Esophagus muscularis mucosa (tissue), 4 donors: ENCODE data around the genes WDFY2, UTP14C, NEK5 and SUGT1.

GRCh38 chr13:51584392-51585313, at the start of gene WDFY2:
WDFY2 (plus strand) TSS chr13:51584462.
- PRO-cap, result bidirectional peak, plus-strand start at chr13:51584495, minus-strand start at chr13:51584258; unidirectional peak, plus-strand start at chr13:51584624; bidirectional peak, plus-strand start at chr13:51584998, minus-strand start at chr13:51584915
- RAMPAGE, long total RNA, 4 experiments, result start-site peak on the plus strand in 3 of 4 experiments, at chr13:51584473-51584522 at its widest, 59 to 95 reads per replicate

GRCh38 chr13:51644572-51645677, 60.7 kb downstream of the WDFY2 start:
- PRO-cap, result no peak
- RAMPAGE, long total RNA, 4 experiments, result no peak in any of the 4 experiments

- PRO-cap, result no peak
- RAMPAGE, long total RNA, 4 experiments, result no peak in any of the 4 experiments
Measured at GRCh38 chr13:51752257-51752655, 51.7 kb downstream of the DHRS12 start.

DNA sequence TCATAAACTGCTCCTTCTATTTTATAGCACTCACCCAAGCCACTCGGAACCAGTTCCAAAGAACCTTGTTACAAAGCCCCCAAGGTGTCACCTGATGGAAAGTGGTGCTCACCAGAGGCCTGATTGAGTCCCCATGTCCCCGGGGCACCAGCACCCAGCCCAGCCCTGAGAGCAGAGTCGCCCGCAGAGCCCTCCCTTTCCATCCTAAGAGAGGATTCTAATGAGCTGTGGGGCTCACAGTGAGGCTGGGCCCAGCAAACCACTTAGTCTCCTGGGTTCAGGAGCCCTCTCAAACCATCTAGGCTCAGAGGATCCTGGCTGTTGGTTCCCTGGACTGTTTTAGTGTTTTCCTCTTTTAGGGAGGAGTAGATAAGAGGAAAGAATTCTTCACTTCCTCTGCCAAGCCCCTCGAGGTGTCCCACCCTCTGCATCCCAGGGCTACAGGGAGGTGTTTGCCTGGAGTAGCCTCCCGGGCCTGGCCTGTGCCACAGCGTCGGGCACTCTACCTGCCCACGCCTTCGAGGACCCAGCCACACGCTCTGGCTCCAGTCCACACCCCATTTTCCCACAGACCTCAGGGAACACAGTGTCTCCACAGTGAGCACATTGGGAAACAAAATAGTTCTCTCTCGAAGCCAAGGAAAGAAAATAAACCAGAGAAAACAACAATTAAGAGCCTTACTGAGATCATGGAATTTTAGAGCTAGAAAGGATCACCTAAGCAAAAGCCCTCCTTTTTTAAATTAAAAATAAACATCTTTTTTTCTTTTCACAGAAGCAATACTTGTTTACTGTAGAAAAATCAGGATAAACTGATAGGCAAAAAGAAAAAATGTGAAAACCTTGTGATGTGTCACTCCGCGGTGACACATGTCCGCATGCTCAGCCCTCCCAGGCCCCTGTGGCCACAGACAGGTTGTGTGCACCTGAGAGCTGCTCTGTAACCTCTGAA, 34.3 kb downstream of the DHRS12 start:
- PRO-cap, result bidirectional peak, plus-strand start at position 684 of the sequence, minus-strand start at position 504 of the sequence
- RAMPAGE, long total RNA, 4 experiments, result no peak in any of the 4 experiments

GRCh38 chr13:51814911-51815756, 11.2 kb upstream of the DHRS12 start:
- PRO-cap, result no peak
- RAMPAGE, long total RNA, 4 experiments, result no peak in any of the 4 experiments

- PRO-cap, result no peak
- RAMPAGE, long total RNA, 4 experiments, result no peak in any of the 4 experiments
Measured at GRCh38 chr13:51943848-51944355, 67.3 kb downstream of the ATP7B start.

DNA sequence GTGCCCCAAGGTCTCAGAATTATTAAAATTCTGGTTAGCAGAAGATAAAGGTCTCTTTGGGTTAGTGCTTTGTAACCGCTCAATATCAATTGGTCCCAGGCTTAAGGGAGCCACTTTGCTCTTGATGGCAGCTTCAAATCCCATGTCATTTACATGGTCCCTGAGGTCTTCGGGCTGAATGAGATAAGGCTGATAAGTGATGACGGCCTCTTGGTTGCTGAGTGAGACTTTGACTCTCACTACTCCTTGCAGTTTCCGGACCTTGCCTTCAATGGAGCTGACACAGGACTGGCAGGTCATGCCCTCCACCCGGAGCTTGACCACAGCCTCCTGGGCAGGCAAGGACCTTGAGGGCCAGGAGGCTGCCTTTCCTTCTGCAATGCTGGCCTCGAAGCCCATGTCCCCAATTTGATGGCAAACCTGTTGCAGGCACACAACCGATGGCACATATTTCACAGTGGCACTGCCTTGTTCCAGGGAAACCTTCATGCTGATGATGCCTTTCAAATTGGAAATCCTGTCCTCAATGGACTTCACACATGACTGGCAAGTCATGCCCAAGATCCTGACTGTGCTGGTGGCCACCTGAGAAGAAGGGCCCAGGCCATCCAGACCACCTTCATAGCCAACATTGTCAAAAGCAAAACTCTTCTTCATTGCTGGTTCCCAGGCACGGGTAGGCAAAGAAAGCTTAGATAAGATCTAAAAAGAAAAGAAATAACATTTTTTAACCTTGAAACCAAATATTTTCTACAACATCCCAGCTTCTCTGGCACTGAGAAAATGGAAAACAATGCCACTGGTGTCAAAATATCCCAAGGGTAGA, 36.6 kb downstream of the ATP7B start:
- PRO-cap, result no peak
- RAMPAGE, long total RNA, 4 experiments, result no peak in any of the 4 experiments

DNA sequence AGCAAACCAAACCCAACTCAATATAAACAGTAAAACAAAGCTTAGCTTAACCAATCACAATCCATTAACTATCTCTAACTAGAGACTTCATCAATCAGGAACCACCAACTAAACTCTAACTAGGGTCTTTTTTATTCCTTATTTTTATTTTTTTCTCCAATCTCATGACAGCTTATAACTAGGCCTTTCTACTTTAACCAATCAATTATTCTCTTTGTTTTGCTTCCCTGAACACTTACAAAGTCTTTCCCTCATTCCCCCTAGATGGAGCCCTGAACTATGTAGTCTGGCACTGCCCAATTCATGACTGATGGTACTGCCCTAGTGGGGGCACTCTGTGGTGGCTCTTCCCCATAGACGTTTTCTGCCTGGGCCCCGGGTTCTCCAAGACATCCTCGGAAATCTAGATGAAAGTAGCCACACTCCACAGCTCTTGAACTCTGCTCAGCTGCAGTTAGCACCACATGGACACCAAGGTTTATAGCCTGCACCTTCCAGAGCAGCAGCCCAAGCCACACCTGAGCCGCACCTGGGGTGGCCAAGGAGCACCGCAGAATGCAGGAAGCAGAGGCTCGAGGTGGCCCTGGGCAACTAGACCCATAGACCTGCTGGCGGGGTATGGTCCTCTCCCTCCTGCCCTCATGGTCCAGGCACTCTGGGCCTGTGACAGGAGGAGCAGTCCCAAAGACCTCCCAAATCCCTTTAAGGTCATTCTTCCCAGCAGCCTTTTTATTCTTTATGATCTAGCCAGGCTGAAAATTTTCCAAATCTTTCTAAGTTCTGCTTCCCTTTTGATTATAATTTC, 6.6 kb downstream of the ATP7B start:
- PRO-cap, result no peak
- RAMPAGE, long total RNA, 4 experiments, result no peak in any of the 4 experiments

DNA sequence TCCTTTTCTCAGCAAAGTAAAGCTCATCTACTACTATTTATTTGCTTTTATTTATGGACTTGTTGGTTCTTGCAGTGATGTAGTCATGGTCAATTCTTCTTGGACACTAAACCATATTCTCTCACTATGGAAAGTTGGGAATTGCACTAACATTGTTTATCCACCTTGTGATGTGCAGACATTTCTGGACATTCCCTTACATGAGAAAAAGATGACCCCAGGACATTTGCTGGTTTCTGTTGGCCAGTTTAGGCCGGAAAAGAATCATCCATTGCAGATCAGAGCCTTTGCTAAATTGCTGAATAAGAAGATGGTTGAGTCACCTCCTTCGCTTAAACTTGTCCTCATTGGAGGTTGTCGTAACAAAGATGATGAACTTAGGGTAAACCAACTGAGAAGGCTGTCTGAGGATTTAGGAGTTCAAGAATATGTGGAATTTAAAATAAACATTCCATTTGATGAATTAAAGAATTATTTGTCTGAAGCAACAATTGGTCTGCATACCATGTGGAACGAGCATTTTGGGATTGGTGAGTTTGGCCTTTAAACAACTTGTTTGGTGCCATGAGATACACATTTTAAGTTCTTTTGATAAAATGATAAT, at the start of gene UTP14C:
Gene UTP14C (plus strand): TSS at position 284 of the 604 bp plus-strand sequence.
- PRO-cap, result no peak
- RAMPAGE, long total RNA, 4 experiments, result no peak in any of the 4 experiments

DNA sequence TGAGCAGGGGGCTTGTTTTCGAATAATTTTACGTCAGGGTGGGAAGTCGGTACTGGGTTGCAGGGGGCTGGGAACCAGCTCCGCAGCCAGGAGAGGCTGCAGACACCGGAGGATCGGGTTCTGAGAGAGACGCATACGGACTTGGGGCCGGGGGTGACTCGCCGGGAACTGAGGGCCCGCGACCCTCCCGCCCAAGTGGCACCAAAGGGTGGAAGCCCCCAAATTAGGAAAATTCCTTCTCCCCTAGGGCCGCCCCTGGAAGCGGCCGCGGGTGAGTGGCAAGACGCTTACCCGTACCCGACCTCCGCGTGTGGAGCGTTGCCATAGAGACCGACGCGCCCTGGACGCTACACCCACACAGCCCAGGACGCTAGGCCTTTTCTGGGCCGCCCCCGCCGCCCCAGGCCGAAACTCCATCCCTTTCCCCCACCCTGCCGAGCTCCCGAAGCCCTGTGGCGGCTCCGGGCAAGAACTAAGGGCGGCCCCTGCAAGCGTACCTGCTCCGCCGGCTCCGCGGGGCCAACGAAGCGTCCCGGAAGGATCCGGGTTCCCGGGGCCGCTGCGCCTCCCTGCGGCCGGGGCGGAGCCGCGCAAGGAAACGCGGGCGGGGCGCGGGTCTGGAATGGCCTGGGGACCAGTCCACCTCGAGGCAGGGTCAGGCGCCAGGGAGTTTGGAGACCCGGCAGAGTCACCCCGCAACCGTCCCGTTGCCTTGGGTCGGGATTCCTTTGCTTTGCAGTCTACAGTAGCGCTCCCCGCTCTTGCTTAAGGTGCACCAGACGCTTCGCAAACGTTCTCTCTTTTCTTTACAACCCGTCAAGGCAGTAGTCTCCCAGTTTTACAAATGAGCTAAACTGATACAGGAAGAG, at the start of gene NEK5:
Gene NEK5 (minus strand): TSS at position 542 of the 869 bp plus-strand sequence.
- PRO-cap, result unidirectional peak, minus-strand start at position 524 of the sequence
- RAMPAGE, long total RNA, 4 experiments, result no peak in any of the 4 experiments

DNA sequence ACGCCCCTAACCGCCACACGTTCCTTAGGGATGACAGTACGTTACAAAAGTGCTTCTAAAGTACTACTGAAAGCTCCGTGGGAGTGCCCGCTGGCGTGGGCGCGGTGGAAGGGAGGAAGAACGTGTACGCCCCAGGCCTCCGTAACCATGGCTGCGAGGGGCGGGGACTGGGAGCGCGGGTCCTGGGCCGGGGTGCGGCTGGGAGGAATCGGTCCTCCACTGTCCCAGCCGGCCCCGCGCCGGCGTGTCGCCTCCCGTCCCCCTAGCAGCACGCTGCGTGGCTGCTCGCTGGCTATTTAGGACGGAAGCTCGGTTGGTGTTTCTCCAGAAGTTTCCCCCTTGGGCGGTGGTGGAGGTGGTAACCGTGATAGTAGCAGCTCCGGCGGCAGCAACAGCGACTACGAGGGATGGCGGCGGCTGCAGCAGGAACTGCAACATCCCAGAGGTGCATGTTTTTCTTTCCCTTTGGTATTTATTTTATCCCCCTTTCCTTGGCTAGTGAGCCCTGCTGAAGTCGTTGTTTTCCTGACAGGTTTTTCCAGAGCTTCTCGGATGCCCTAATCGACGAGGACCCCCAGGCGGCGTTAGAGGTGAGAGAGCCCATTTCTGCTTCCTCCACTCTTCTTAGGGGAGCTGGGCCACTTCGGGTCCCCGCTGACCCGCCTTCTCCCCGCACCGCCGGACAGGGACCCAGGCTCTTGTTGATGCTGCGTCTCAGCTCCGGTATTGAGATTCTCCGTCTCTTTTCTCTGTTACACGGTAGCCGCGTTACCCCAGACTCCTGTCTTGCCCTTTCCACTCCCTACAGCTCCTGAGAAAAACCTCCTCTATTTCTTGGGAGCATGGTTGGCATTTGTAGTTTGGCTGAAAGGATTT, at the start of gene SUGT1:
Gene SUGT1 (plus strand): TSS at position 323 of the 876 bp plus-strand sequence.
- PRO-cap, result bidirectional peak, plus-strand start at position 327 of the sequence, minus-strand start at position 155 of the sequence
- RAMPAGE, long total RNA, 4 experiments, result start-site peak on the plus strand in 4 of 4 experiments, centred at positions 291 to 425 of the sequence, 531 to 1,527 reads per replicate

DNA sequence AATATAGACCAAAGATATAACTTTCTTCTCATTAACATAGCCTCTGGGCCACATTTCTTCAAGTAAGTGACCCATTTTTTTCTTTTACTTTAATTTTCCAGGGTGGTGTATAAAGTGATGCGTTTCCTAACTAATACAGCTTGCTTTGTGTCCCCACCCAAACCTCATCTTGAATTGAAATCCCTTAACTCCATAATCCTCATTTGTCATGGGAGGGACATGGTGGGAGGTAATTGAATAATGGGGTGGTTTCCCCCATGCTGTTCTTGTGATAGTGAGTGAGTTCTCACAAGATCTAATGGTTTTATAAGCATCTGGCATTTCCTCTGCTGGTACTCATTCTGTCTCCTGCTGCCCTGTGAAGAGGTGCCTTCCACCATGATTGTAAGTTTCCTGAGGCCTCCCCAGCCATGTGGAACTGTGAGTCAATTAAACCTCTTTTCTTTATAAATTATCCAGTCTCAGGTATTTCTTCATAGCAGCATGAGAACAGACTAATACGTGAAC, 2010.9 kb downstream of the OLFM4 start:
- PRO-cap, result no peak
- RAMPAGE, long total RNA, 4 experiments, result no peak in any of the 4 experiments

GRCh38 chr13:55293460-55293659, 1847.4 kb upstream of the PRR20A start:
- PRO-cap, result no peak
- RAMPAGE, long total RNA, 4 experiments, result no peak in any of the 4 experiments

- PRO-cap, result no peak
- RAMPAGE, long total RNA, 4 experiments, result no peak in any of the 4 experiments
Measured at GRCh38 chr13:57075531-57076107, 65.1 kb upstream of the PRR20A start.

GRCh38 chr13:59638431-59638932, 525.2 kb downstream of the DIAPH3 start:
- PRO-cap, result no peak
- RAMPAGE, long total RNA, 4 experiments, result no peak in any of the 4 experiments

- PRO-cap, result no peak
- RAMPAGE, long total RNA, 4 experiments, result no peak in any of the 4 experiments
Measured at GRCh38 chr13:59666367-59667027, 497.2 kb downstream of the DIAPH3 start.

DNA sequence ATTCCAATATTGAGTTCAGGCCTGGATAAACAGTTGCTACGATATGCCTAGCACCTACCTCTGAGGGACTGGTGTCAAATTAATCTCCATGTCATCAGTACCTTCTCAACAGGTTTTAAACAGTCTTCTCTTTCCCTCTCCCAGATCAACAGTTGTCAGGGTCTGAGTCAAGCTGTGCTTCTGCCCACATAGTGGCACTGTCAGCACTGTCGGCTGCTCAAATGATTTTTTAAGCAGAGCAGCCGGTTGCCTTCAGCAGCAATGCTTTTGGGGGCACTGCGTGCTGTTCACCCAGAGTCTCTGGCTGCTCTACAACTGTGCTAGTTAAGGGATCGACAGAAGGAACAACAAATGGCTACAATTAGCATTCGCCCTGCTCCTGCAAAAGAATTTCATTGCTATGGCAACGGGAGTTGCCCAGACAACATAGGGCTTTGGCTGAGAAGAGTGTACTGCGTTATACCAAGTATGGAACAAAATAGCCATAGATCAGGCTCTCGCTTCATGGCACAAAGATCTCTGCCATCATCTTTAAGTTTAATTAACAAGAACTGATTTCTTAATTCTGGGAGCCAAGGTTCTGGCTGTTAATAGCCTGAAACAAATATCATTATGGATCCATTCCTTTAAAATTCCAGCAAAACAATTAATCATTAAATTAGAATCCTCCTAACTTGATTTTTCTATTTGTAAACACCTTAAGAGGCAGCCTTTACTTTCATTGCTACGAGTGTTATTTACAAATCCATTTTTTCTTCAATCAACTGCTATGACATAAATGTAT, 412.8 kb downstream of the DIAPH3 start:
- PRO-cap, result no peak
- RAMPAGE, long total RNA, 4 experiments, result no peak in any of the 4 experiments

DNA sequence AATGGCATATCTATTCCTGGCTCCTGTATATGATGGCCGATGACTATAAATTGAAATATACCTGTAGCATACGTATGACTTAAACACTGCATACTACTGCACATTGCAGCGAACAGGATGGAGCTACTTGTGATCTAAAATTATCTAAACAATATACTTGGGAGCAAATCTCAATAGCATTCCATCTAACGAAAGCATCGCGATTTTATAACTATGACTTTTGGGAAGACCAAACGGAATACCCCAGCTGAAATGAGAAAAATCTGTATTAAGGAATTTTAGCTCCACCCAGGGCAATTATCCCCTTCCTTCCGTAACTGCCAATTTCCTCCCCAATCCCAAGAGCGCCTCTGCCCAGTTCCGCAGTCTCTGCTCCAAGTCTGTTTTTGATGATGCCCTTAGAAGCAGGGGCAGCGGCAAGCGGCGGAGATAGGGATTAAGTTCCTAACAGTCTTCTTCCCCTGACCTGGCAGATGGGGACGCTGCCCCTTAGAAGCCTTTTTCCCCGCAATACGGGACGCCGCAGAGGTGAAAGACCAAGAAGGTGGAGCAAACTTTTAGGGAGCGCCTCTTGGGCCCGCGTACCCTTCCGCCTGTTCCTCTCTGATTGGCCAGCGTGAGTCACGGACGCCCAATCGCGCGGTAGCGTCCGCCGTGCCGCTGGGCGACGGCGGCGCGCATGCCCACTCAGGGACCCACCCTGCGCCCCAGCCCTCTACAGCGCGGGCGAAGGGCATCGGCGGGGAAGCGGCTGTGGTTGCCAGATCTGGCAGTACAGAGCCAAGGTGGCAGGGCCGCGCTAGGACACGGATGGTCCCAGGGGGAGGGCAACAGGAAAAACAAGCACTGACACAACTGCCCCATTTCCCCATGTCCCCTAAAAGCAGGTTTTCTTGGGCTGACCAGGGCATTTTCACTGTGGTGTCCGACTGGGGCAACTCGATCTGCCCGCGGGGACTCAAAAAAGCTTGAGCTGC, 968 bp upstream of the TDRD3 start:
- PRO-cap, result unidirectional peak, plus-strand start at position 323 of the sequence; unidirectional peak, plus-strand start at position 353 of the sequence; bidirectional peak, plus-strand start at position 718 of the sequence, minus-strand start at position 609 of the sequence
- RAMPAGE, long total RNA, 4 experiments, result no peak in any of the 4 experiments

DNA sequence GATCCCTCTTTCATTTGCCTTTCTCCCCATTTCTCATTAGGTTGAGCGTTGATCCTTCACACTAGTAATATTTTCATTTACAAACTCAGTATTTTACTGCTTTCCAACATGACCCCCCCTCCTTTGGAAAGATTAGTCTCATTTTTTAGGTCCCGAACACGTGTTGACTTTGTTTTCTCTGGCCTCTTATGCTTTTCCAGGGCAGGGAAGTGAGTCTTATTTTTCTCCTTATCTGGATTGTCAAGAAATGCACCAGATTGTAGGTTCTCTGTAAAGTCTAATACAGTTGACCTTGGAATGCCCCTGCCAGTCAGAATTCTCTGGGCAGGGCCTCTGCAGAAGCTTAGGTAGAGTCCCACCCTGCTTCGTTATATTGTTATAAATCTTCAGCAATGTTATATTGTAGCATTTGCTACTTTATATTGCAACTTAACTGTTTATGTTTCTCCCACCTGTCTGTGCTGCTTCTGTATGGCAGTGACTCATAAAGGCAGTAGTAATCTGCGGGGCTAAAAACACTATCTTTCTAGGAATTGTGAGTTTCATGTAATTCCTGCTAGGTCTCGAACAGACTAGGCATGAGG, 2.0 kb downstream of the TDRD3 start:
- PRO-cap, result no peak
- RAMPAGE, long total RNA, 4 experiments, result no peak in any of the 4 experiments

DNA sequence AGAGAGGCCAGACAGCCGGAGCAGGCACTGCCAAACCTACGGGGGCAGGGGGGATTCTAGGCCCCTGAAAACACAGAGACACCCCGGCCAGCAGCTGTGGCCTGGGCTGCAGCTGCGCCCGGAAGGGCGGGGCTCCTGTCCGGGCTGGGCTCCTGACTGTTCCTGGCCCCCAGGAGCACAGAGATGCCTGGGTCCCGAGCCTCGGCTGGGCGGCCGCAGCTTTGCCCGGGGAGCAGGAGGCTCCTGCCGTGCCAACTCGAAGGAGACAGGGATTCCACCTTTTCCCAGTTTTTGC, 245.7 kb upstream of the ENSG00000285566 start:
- PRO-cap, result no peak
- RAMPAGE, long total RNA, 4 experiments, result no peak in any of the 4 experiments